Measurements from ENCODE around the genes C1orf35, MRPL55 and OBSCN.

DNA sequence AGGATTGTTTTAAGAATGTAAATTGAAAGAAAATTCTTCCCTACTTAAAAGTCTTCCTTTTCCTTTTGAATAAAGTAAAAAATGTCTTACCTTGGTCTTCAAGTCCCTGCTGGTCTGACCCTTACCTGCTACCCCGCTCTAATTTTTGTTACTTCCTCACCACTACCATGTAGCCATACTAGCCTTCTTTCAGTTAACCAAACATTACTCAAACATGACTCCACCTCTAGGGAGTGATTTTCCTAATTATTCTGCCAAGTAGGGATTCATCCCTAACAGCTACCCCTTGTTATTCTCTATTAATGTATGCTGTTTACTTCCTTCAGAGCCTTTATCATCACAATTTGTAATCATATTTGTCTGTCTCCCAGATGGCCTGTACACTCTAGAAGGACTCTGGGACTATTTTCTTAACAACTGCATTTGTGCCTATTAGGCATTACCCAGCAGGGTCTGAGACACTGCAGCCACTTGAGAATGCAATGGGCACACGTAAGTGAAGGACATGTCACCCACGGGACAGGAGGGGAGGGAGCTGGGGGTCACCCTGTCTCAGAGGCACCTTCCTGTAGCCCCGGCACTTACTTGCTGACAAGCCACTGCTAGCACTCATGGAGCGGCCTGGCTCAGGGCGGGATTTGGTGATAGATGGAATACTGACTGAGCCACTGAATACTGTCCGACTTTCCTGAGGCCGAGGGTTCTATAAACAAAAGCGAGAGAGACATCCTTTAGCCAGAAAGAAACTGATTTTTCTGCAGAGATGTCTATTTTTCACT, 64.5 kb downstream of the COQ8A start:
- RRBS = no CpG with 5 or more reads among the region's 9 CpGs

DNA sequence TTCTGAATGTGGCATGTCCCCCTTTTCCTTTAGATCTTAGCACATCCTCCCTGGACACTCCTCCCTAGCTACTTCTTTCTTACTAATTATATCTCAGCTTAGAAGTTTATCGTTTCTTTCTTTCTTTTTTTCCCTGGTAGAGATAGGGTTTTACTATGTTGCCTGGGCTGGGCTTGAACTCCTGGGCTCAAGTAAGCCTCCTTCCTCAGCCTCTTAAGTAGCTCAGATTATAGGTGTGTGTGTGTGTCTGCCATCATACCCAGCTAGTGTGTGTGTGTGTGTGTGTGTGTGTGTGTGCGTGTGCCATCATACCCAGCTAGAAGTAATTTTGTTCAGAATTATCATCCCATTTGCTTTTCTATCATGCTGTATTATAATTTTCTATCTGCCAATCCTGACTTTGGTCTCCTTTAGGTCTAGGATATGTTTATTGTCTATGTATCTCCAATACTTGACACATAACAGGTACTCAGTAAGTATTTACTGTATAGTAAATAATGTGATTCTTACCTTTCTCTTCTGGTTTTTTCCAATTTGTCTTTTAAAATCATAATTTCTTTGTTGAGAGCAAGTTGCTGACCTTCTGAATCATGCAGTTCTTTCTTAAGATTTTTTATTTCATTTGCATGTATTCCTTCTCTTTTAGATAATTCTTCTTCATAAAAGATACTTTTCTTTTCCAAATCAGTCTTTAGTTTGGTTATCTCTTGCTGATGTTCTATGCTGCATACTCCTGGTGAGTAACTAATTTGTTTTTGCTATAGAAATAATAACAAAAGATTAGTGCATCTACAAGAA, 160.6 kb downstream of the COQ8A start:
- RRBS = no CpG with 5 or more reads among the region's 2 CpGs

DNA sequence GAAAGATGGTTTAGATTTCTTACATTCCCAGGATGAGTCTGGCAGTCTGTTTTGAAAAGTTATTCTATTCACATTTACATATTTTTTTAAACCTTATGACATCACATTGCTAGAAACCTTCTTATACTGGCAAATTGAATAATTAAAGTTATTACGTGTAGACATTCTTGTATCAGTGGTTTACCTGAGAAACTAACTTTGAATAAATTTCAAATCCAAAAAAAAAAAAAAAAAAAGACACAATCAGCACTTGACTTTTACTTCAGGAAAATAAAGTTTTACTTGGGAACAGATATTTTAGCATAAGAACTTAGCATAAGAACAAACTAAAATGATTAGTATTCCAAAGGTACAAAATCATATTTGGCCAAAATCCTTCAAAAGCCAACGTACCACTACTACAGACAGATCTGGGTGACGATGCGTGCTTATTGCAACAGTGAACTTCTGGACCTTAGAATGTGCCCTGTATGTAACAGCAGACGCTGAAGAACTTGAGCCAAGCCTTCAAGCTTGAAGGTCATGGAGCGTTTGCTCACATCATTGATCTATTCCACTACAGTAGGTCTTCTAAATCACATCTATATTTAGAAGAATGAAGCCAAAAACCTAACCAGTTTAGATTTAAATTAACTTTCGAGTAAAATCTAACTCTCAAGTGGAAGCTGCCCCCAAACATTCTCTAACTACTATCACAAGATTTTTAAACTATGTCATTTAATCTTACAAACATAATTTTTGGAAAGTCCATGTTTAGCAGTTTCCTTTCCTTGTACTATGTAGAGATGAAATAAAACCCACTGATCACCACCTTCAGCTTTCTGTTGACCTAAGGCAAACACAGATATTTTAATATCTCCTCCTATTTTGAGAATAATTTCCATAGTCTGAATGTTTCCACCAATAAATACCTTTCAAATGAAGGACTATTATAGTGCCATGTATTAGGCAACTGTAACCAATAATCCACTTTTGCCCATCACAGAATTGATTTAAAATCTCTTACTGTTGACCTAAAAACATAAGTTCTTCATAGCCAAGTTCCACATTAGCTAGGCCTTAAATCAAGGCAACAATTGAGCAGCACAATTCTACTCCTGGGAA, 2.2 kb downstream of the CDC42BPA start:
- RRBS = no CpG with 5 or more reads among the region's 7 CpGs

GRCh38 chr1:227316843-227317443, 1.3 kb downstream of the CDC42BPA start:
- RRBS = no CpG with 5 or more reads among the region's 8 CpGs

GRCh38 chr1:227915651-227916120, 32.0 kb downstream of the WNT9A start:
- RRBS = no CpG with 5 or more reads among the region's 16 CpGs

- RRBS = no CpG with 5 or more reads among the region's 21 CpGs
These were observed 3.7 kb downstream of the WNT9A start for GRCh38 chr1:227943930-227944531.

DNA sequence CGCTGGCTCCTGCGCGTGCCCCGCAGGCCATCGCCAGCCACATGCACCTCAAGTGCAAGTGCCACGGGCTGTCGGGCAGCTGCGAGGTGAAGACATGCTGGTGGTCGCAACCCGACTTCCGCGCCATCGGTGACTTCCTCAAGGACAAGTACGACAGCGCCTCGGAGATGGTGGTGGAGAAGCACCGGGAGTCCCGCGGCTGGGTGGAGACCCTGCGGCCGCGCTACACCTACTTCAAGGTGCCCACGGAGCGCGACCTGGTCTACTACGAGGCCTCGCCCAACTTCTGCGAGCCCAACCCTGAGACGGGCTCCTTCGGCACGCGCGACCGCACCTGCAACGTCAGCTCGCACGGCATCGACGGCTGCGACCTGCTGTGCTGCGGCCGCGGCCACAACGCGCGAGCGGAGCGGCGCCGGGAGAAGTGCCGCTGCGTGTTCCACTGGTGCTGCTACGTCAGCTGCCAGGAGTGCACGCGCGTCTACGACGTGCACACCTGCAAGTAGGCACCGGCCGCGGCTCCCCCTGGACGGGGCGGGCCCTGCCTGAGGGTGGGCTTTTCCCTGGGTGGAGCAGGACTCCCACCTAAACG, 23.5 kb upstream of the ARF1 start:
- RRBS = 4% methylated on average over 5 of the region's 64 CpGs

DNA sequence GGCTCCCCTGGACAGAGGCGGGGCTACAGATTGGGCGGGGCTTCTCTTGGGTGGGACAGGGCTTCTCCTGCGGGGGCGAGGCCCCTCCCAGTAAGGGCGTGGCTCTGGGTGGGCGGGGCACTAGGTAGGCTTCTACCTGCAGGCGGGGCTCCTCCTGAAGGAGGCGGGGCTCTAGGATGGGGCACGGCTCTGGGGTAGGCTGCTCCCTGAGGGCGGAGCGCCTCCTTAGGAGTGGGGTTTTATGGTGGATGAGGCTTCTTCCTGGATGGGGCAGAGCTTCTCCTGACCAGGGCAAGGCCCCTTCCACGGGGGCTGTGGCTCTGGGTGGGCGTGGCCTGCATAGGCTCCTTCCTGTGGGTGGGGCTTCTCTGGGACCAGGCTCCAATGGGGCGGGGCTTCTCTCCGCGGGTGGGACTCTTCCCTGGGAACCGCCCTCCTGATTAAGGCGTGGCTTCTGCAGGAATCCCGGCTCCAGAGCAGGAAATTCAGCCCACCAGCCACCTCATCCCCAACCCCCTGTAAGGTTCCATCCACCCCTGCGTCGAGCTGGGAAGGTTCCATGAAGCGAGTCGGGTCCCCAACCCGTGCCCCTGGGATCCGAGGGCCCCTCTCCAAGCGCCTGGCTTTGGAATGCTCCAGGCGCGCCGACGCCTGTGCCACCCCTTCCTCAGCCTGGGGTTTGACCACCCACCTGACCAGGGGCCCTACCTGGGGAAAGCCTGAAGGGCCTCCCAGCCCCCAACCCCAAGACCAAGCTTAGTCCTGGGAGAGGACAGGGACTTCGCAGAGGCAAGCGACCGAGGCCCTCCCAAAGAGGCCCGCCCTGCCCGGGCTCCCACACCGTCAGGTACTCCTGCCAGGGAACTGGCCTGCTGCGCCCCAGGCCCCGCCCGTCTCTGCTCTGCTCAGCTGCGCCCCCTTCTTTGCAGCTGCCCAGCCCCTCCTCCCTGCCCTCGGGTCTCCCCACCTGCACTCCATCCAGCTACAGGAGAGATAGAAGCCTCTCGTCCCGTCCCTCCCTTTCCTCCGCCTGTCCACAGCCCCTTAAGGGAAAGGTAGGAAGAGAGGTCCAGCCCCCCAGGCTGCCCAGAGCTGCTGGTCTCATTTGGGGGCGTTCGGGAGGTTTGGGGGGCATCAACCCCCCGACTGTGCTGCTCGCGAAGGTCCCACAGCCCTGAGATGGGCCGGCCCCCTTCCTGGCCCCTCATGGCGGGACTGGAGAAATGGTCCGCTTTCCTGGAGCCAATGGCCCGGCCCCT, 22.3 kb upstream of the ARF1 start:
- RRBS = 2% methylated on average over 4 of the region's 53 CpGs

DNA sequence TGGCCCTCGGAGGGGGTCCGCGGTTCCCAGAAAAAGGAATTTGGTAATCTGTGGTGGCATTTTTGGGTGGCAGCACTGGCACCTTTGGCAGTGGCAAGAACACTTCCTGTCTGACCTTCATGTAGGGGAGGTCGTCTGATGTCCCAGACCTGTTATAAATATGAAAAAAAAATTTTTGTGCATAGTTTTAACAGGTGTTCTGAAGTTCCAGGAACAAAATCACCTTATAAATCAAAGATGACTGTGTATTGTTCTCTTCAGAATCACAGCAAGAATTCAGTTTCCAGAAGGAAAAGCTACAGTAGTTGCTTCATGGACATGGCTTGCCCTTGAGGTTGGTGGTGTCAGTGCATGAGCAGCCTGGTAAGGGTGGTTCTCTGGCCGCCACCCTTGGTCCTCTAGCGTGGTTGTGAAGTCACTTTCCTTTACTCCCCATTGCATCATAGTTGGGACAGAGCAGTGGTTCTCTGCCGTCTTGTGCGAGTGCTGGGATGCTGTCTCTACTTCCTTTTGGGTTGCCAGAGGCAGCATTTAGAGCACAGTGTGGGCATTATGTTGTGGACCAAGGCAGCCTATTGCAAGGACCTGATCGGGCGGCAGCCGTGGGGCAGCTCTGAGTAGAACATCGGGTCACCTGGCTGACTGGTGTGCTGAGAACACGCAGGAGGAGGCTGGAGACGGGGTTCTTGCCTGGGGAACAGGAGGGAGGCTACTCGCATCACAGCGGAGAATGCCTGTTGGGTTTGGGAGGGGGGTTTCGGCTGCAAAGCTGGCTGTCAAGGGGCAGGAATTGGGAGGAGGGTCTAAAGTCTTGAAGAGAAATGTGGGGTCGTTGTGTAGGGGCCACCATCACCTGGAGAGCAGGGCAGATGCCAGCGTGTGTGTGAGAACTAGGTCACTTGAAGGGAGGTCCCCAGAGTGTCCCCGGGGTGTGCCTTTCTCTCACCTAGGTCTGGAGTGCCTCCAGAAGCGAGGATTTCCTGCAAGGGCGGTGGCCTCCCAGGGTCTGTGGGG, 6.2 kb downstream of the ARF1 start:
- RRBS = no CpG with 5 or more reads among the region's 22 CpGs

DNA sequence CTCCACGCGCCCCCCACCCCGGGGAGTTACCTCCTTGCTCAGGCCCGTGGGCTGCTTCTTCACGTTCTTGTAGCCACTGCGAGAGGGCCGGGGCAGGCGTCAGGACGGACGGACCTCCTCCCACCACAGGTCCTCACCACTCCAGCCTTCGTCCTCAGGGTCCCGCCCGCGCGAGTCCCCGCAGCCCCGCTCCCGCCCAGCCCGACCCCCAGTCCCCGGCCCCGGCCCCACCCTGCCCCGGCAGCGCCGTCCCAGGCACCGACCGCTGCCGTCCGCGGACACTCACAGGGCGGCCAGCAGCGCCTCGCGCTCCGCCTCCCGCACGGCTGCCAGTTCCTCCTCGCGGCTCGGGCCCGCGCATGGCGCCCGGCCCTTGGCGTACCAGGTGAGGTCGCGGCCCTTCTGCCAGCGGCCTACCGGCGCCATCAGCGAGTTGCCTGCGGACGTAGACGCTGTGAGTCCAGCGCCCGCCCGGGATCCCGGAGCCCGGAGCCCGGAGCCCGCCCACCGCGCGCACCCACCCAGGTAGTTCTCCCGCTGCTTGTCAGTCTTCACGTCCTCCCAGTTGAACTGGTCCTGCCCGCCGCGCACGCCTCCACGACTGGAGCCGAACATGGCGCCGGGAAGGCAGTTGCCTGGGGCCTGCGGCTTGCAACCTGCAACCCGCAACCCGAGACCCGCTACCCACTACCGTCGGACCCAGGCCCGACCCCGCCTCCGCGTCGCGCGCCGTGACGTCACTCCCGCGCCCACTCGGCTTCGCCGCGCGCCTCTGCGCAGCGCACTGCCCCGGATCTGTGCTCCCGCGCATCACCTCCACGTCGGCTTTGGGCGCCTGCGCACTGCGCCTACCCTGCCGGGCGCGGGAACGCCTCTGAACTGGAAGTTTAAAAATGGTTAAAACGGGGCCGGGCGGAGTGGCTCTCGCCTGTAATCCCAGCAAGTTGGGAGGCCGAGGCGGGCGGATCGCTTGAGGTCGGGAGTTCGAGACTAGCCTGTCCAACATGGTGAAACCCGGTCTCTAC, at the start of gene C1orf35:
C1orf35 (minus strand) TSS at position 713 of the 1,025 bp plus-strand sequence.
- RRBS = under 1% methylated on average over 30 of the region's 120 CpGs

GRCh38 chr1:228105285-228105806, 2.2 kb upstream of the C1orf35 start:
- RRBS = no CpG with 5 or more reads among the region's 7 CpGs

- RRBS = no CpG with 5 or more reads among the region's 15 CpGs
These were observed 2.6 kb downstream of the MRPL55 start for GRCh38 chr1:228106380-228107021.

- RRBS = no CpG with 5 or more reads among the region's 10 CpGs
These were observed 873 bp downstream of the MRPL55 start for GRCh38 chr1:228108203-228108648.

DNA sequence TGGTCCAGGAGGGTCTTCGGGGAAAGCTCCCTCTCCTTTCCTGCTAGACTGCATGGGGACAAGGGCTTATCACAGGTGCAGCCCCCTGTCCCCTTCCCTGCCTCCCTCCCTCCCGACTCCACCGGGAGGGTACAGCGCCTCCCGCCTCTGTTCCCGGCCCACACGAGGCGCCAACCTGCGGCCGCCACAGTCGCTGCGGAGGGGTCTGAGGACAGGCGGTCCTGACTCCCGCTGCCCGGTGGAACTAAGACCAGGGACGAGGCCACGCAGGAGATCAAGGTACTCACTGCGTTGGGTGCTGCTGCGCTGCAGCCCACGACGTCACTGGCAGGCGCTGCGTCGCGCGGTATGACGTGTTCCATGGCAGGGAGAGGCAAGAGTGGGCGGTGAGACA, at the start of gene MRPL55:
MRPL55 (minus strand) TSS at position 326 of the 394 bp plus-strand sequence.
- RRBS = 1% methylated on average over 8 of the region's 28 CpGs

GRCh38 chr1:228142829-228143348, 2.8 kb downstream of the GUK1 start:
- RRBS = no CpG with 5 or more reads among the region's 11 CpGs

DNA sequence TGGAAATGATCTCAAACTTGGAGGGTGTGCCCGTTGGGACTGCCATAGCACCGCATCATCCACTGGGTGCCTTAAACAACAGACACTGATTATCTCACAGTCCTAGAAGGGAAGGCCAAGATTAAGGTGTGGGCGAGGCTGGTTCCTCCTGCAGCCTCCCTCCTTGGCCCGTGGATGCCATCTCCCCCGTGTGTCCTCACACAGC, 4.3 kb upstream of the IBA57 start:
- RRBS = no CpG with 5 or more reads among the region's 5 CpGs

GRCh38 chr1:228191621-228192152, 16.2 kb upstream of the OBSCN start:
- RRBS = no CpG with 5 or more reads among the region's 10 CpGs

DNA sequence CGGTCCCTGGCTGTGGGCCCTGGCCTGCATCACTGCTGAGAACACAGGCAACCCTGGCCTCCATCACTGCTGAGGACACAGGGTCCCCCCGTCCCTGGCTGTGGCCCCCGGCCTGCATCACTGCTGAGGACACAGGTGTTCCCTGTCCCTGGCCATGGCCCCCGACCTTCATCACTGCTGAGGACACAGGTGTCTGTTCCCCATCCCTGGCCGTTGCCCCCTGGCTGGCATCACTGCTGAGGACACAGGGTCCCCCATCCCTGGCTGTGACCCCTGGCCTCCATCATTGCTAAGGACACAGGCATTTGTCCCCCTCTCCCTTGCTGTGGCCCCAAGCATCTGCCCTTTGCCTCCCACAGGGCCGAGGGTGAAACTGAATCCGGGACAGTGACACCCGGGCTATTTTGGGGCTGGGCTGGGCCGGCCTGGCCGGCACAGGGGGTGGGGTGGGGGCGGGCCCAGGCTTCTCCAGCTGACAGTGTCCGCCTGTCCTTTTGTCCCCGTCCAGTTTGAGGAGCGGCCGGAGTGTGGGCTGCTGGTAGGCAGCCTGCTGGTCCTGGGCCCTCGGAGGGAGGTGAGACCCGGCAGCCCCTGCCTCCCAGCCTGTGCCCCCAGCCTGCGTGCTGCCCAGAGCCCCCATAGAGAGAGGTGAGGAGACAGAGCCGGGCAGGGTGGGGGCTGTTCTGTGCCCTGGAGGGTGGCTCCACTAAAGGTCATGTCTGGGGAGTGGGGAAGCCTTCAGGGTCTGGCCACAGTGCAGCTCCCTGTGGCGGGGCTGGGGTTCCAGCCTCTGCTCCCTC, at the start of gene OBSCN:
OBSCN (plus strand) TSS at position 507 of the 800 bp plus-strand sequence.
- RRBS = 34% methylated on average over 6 of the region's 20 CpGs

- RRBS = no CpG with 5 or more reads among the region's 15 CpGs
These were observed 2.2 kb downstream of the OBSCN start for GRCh38 chr1:228209641-228210798.

DNA sequence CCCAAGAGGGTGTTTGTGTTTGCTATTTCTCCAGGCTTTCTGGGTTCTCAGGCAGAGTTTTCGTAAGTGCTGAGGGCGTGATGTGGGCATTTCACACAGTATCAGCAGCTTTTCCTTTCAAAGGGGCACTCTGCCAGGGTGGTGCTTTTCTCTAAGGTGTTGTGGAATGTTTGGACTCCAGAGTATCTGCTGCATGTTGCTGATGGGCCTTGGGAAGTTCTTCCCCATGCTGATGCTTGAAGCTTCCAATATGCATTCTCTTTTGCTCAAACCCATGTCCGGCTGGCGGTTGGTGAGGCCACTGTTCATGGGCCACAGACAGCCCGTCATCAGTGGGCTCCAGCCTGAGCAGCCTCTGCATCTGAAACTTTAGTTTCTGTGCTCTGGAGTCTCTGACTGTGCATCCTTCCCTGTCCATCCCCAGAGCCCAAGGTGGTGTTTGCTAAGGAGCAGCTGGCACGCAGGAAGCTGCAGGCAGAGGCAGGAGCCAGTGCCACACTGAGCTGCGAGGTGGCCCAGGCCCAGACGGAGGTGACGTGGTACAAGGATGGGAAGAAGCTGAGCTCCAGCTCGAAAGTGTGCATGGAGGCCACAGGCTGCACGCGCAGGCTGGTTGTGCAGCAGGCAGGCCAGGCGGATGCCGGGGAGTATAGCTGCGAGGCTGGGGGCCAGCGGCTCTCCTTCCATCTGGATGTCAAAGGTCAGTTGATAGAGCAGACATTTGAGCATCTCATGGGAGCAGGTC, 16.4 kb downstream of the OBSCN start:
- RRBS = no CpG with 5 or more reads among the region's 16 CpGs

Measured in skeletal muscle cell (primary cell).